Psoas muscle (tissue), 2 donors: ENCODE results near the genes SMG7 and NCF2.

GRCh38 chr1:182888436-182889386 lies 49.6 kb downstream of the DHX9 start:
- PRO-cap, 2 experiments, result no peak in any of the 2 experiments

GRCh38 chr1:183064703-183065276 lies 41.6 kb downstream of the LAMC1 start:
- PRO-cap, 2 experiments, result no peak in any of the 2 experiments

GRCh38 chr1:183144461-183145393 lies 41.3 kb upstream of the LAMC2 start:
- PRO-cap, 2 experiments, result no peak in any of the 2 experiments

DNA sequence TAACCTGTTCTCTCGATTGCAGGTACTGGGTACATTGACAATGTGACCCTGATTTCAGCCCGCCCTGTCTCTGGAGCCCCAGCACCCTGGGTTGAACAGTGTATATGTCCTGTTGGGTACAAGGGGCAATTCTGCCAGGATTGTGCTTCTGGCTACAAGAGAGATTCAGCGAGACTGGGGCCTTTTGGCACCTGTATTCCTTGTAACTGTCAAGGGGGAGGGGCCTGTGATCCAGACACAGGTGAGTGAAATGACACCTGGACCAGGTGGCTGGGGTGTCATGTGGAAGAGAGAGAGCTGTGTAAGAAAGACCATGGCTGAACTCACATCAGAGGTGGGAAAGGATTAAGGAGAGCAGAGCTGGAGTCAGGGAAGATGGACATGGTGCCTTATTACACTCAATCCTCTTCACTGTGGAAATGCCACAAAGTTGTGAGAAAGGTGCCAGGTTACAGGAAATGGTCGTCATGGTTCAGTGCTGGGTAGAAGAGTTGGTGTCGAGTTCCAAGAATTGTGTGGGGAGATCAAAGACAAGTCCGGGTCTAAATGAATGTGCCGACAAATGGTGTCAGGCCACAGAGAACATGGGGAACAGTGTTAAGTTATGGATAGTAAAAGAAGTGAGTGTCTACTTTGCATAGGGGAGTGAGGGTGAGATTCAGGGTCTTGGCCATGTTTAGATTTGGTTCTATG lies 40.8 kb downstream of the LAMC2 start:
- PRO-cap, 2 experiments, result no peak in any of the 2 experiments

- PRO-cap, 2 experiments, result peak in 2 of 2 experiments; most common plus-strand start chr1:183472499 (in 1); most common minus-strand start chr1:183472241 (in 1)
These were observed at the start of gene SMG7 for GRCh38 chr1:183472170-183472618. Gene SMG7, plus strand, starts transcription at chr1:183472499.

GRCh38 chr1:183472619-183473534 lies 578 bp downstream of the SMG7 start:
- PRO-cap, 2 experiments, result no peak in any of the 2 experiments

DNA sequence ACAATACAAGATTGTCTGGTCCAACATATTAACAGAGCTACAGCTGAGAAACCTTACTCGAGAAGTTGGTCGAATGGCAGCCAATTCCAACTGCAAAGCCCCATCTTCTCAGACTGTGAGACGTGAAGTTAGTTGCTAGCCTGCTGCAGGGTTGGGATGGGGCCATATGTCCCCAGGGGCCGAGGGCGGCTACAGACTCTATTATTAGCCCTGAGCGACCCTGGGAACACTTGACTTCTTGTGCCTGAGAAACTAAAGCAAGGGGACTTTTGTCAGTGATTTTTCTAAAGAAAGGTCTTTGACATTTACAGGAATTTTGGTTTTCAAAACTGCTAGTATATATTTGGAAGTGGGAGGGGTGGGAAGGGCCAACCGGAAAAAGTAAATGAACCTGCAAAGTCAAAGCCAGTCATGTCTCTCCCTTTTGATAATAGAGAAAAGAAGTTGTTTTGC lies 13.7 kb downstream of the NCF2 start:
- PRO-cap, 2 experiments, result no peak in any of the 2 experiments

DNA sequence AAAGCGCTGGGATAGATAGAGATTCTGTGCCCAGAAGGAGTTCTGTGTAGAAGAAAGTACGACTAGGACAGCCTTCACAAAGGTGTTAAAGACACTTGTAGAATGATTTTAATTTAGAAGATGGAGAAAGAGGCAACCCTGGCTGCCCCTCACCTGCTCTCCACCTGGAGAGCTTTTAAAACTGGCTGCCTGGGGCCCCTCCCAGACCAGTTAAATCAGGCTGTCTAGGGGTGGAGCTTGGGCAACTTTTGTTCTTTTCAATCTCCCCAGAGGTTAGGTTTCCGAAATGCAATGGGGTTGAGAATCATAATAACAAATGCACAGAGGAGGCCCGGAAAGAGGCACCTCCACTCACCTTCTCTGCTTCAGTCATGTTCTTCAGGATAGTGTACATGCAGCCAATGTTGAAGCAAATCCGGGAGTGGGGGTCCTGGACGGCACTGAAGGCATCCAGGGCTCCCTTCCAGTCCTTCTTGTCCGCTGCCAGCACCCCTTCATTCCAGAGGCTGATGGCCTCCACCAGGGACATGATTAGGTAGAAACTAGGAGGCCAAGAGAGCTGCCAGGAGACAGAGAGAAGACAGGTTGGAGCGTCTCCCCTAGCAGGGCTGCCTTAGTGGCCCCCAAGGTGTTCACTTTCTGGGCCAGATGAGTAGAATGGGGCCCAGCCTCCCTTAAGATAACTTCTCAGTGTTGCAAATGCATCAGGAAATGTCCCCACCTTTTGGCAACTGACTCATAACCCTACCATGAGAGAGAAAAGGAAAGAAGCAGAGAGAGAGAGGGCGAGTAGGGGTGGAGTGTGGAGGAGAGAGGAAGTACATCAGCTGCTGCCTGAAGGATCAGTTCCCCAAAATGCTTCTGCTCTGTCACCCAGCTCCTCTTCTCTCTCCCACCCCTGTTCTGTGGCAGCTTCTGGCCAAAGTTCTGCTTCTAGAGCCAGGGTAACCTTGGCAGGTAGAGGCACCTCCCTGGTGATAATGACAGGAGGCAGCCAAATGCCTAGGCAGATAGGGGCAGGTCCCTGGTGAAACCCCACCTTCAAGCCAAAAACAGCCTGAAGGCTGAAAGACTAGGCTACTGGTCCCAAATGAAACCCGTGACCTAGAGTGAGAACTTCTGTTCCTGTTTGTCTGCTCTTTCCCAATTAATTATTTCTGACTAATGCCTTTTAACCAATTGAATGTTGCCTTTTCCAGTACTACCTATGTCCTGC lies at the start of gene NCF2:
Gene NCF2 (minus strand): TSS at position 659 of the 1,216 bp plus-strand sequence.
- PRO-cap, 2 experiments, result no peak in any of the 2 experiments

GRCh38 chr1:183881738-183882281 lies 76.9 kb downstream of the RGL1 start:
- PRO-cap, 2 experiments, result no peak in any of the 2 experiments

GRCh38 chr1:183904667-183905138 lies 99.8 kb downstream of the RGL1 start:
- PRO-cap, 2 experiments, result no peak in any of the 2 experiments

DNA sequence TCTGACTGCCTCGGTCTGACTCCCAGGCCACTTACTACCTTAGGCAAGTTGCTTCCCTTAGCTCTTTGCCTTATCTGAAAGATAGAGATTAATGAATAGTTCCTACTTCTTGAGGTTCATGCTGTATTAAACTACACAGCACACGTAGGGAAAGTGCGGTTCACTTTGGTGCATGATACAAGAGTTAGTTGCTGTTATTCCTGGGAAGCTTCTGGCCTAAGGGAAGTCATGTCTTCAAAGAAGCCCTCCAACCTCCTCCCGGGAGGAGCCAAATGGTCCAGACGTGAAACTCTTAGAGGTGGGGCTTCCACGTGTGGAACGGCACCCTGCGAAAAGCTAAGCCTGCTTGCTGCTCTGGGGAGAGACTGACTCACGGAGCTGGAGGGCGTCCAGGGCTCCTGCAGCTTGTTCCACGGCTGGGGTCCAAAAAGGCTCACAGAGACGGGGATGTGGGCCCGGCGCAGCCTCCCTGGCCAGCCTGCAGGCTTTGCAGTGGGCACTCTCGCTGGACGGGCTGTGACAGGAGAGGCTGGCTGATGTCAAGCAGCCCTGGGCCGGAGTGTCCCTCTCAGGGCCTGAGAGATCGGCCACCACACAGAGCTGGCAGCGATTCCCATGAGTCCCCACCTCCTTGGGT lies 105.2 kb downstream of the COLGALT2 start:
- PRO-cap, 2 experiments, result no peak in any of the 2 experiments

GRCh38 chr1:184035035-184035238 lies 2.6 kb downstream of the COLGALT2 start:
- PRO-cap, 2 experiments, result no peak in any of the 2 experiments

- PRO-cap, 2 experiments, result peak in 2 of 2 experiments; most common plus-strand start chr1:184388025 (in 2); most common minus-strand start chr1:184388078 (in 1)
These were observed 1.3 kb downstream of the C1orf21 start for GRCh38 chr1:184387853-184388879.

DNA sequence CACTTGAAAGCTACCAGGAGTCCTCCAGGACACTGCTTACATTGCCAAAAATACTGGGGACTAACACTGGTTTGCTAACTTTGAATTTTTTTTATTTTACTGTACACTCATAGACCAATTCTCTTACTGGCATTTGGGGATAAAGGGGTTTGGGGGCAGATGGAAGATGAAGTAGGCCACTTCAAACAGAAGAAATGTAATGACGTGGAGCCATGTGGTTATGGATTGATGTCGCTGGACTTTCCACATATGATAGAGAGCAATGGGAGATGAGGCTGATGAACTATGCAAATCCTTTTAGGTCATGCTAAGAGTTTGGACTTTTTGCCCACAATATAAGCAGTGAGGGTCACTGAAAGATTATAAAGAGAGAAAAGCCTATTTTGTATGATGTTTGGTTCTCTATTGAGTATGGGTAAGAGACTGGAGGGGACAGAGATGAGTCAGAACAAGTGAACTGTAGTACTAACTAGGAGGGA lies 9.1 kb downstream of the C1orf21 start:
- PRO-cap, 2 experiments, result no peak in any of the 2 experiments

DNA sequence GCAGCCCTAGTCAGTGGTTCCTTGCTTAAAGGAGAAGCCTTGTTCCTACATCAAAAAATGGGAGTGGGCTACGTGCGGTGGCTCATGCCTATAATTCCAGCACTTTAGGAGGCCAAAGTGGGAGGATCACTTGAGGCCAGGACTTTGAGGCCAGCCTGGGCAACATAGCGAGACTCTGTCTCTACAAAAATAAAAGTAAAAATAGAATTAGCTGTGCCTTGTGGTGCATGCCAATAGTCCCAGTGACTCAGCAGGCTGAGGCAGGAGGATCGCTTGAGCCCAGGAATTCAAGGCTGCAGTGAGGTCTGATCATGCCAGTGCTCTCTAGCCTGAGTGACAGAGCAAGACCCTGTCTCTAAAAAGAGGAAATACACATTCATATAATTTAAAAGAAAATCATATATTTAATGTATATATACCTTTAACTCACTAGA lies 127.1 kb downstream of the C1orf21 start:
- PRO-cap, 2 experiments, result no peak in any of the 2 experiments

- PRO-cap, 2 experiments, result no peak in any of the 2 experiments
These were observed 128.5 kb downstream of the EDEM3 start for GRCh38 chr1:184626281-184626502.

GRCh38 chr1:184663898-184665160 lies 90.3 kb downstream of the EDEM3 start:
- PRO-cap, 2 experiments, result peak in 1 of 2 experiments; most common plus-strand start chr1:184664897 (in 1); most common minus-strand start chr1:184664795 (in 1)

GRCh38 chr1:184771085-184771796 lies 16.6 kb upstream of the EDEM3 start:
- PRO-cap, 2 experiments, result no peak in any of the 2 experiments

DNA sequence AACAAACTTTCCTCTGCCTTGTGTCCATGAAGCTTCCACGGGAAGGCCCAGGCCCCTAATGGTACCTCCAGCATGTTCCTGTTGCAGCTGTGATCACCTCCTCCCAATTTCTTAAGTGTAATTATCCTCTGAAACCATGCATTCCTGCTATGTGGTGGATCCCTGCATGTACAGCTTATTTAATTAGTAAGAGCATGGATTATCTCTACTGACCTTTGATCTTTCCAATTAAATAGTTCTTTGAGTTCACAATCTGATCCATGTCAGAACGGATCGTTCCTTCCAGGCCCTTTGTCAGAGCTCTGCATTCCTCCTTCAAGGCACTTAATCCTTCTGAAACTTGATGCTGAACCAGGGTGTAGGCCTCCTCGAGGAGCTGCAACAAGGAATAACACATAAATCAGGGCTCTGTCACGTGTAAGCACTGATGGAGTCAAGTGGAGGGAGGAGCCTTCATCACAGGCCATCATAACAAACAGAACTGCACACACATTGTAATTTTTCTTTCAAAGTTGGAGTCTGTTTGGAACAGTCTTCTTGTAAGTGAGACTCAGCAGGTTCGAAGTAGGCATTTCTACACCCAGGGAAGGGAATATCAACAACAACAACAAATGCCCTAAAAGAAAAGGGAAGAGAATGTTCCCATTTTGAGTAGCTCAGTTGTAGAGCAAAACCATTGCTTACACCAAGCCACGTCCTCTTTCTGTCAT lies 68.5 kb upstream of the EDEM3 start:
- PRO-cap, 2 experiments, result no peak in any of the 2 experiments

- PRO-cap, 2 experiments, result no peak in any of the 2 experiments
These were observed 47.2 kb downstream of the NIBAN1 start for GRCh38 chr1:184926949-184927718.